Colonic mucosa (tissue), 1 donor: ENCODE results near the gene GZMB.

DNA sequence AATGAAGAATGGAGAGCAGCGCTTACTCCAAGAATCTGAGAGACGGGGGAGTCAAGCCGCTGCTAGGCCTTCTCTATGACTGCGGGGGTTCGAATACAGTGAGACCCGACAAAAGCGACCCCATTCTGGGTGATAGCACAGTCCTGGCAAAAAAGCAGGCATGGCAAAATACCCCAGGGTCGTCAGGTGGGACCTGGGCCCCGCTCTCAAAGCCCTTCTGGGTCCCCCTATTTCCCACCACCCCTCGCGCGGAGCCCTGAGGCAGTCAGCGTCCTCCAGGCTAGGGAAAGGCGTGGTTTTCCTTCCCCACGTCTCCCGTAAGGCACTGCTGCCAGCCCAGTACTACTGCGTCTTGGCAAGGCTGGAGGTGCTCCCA lies 306 bp downstream of the NEDD8 start:
- PRO-cap = no peak

DNA sequence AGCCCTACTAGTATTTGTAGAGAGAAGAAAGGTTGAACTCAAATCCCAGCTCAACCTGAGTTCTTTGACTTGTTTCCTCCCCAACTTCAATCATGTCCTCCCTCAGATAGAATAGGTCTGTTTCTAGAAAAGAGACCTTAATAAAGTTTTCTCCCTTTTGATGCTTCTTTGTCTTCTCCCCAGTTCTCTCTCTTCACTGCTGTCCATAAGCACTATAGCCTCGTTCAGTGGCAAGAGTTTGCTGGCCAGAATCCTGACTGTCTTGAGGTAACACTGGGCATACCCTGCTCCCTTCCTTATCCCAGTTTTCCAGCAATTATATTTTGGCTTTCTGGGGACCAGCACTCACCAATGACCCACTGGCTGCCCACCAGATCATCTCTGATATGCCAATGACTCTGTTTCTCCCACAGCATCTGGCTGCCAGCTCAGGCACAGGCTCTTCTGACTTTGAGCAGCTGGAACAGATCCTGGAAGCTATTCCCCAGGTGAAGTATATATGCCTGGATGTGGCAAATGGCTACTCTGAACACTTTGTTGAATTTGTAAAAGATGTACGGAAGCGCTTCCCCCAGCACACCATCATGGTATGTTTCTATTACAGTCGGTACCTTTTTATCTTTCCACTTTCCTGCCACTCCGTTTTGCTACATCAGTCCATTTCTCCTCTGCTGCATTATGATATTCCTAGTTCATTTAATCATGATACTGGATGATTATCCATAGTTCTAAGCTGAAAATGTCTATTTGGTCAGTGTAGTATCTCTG lies 3.0 kb downstream of the GMPR2 start:
- PRO-cap = no peak

DNA sequence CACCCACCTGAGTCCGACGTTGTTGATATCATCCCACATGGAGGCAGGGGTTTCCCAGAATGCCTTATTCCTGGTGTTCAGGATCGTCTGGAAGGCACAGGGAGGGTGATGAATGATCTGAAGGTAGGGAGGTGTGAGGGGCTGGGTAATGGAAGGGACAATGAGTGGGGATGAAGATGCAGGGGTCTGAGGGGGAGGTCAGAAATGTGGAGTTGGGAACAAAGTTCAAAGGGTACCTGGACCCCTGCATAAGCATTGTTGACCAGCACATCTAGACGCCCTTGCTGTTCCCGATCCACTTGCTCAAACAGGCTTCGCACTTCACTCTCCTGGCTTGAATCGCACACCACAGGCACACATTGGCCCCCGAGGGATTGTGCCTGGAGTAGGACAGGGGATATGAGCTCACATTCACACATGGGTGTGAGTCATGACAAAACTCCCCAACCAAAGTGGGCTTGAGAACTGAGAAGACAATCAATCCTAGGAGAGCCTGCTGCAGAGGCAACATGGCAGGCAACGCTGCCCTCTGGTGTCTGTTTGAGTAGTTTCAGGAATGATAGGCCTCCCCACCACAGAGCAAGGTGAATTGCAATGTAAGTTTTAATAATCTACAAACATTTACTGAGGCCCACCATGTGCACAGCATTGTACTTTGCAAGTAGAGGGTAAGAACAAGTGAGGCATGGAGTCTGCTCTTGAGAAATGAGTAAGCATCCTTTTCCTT lies 2.9 kb downstream of the DHRS1 start:
- PRO-cap = no peak

GRCh38 chr14:24315097-24315777 lies 3.9 kb downstream of the LTB4R start:
- PRO-cap = no peak

GRCh38 chr14:24315778-24316459 lies 4.6 kb downstream of the LTB4R start:
- PRO-cap = no peak

GRCh38 chr14:24375810-24376966 lies 8.2 kb downstream of the NFATC4 start:
- PRO-cap = no peak

DNA sequence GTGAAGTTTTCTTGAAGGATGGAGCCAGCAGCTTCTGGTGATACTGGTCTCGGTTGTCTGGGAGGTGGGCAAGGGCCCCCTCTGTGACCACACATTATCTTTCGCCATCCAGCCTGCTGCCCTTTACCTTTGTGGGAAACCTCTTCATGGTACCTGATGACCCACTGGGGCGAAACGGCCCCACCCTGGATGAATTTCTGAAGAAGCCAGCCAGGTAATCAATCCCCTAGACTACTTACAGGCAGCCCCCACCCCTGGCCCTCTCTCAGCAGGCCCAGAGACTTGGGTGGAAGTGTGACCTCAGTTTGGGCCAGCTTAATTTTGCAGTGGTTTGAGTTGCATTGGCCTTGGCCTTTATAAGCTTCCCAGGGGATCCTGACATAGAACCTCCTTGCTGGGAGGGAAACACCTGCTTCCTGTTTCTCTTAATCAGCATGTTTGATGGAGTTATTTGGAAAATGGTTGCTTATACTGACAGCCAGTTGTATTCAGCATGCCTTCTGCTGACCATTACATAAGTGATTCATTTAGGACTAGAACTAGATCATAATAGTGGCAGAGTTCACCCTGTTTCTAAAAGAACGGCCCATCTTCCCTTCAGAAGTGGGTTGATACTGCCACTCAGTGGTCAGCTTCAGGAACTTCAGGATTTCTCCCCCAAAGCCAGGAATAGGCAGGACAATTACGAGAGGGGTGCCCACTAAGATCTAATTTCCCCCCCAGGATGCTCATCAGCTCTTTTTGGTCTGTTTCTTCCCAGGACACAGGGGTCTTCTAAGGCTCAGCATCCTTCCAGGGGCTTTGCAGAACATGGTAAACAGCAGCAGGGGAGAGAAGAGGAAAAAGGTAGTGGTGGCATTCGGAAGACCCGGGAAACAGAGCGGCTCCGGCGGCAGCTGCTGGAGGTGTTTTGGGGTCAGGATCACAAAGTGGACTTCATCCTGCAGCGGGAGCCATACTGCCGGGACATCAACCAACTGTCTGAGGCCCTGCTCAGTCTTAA lies 6.0 kb downstream of the SDR39U1 start:
- PRO-cap = no peak

DNA sequence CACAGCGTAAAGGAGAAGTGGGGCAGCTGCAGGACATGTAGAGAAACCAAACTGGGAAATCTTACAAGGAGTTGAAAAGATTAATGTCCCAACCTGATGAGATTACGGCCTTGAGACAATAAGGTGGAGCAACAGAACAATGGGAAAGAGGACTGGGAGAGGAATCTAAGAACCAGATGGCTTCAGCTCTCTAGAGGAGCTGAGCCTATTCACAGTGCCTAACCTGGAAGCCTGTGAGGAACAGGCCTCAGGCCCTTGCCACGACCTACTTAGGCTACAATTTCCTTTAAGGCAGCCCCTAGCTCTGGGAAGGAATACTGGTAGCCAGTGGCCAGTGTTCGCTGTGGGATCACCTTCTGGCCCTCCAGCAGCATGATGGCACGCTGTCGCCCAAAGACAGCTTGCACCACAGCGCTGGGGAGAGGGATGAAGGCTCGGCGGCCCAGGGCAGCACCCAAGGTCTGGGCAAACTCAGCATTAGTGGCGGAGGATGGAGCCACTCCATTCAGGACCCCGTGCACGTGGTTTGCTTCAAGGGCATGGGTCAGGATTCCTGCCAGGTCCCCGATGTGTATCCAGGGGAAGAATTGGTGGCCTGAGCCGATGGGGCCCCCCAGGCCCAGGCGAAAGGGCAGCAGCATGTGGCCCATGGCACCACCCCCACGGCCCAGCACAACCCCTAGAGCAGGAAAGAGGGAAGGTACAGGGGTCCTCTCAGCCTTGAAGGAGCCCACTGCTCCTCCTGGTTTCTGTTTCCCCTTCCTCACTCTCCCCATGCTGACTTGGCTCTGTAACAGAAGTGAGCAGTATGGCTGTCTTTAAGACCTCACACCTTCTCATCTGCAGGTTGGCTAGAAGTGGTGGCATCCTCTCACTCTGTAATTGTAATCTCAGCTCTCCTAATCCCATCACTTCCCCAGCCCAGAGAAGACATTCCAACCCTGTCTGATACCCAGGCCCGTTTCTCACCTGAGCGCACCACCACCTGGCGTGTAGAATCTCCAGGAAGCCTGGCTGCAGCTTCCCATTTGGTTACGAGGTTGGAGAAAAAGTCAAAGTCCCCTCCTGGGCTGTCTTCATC lies 2.4 kb downstream of the SDR39U1 start:
- PRO-cap = no peak

GRCh38 chr14:24481512-24482126 lies 26.4 kb downstream of the CMA1 start:
- PRO-cap = no peak

- PRO-cap = no peak
Measured at GRCh38 chr14:24633222-24633661, 748 bp downstream of the GZMB start.

DNA sequence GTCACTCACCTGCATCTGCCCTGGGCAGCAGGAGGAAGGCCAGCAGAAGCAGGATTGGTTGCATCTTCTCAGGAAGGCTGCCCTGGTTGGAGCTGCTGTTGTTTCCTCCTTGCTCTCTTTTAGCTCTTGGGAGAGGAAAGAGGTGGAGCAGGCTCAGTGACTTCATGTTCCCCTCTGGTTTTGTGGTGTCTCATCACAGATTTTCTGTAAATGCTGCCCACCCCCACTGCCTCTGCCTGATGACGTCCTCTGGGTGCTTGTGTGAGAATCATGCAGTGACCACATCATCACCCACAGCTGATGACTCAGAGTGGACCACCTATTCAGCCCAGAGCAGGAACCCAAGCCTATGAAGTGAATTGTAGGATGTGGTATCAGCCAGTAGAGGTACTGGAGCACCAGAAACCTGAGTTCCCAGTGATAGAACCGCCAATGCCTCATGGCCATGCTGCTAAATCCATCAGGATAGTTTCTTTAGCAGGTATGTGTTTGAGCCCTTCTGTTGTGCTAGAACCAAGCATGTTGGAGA lies at the start of gene GZMB:
Gene GZMB, minus strand, starts transcription at position 94 of the 529 bp plus-strand sequence.
- PRO-cap = unidirectional peak, minus-strand start at position 121 of the sequence

GRCh38 chr14:24695095-24695766 lies 61.2 kb upstream of the GZMB start:
- PRO-cap = no peak

- PRO-cap = no peak
Measured at GRCh38 chr14:25032292-25032777, 17.6 kb downstream of the STXBP6 start.

GRCh38 chr14:26538677-26539344 lies 59.0 kb downstream of the NOVA1 start:
- PRO-cap = no peak

GRCh38 chr14:26595234-26595820 lies 2.5 kb downstream of the NOVA1 start:
- PRO-cap = no peak

DNA sequence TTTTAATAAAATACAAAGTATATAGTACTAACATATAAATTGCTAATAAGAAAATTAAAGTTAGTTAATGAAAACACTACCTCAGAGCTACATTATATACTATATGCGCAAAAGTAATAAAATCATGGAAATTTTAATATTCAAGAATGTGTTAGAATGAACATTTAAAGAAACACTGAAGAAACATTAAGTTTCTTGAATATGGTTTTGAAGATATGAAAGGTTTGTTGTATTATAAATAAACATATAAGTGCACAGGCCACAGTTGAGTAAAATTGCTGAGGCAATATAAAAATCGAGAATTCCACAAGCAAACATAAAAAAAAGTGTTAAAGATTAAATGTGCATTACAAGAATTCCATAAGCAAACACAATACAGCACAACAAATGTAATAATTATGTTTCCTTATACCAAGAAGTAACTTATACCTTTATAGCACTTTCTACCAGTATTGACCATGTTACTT lies 262.1 kb upstream of the FOXG1 start:
- PRO-cap = no peak

DNA sequence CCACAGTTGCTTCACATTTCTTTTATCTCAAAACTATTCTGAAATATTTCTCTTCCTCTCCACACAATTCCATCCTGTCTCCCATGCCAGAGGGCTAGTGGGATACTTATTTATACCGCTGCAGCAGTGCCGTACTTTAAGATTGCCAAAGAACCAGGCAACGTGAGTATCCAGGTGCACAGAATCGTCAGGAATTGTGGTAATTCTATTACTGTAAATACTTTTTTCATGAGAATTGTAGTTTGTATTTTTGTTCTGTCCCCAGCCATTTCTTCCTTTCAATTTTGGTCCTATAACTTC lies 188.7 kb upstream of the FOXG1 start:
- PRO-cap = no peak

GRCh38 chr14:30194638-30194982 lies 267.0 kb upstream of the PRKD1 start:
- PRO-cap = no peak

GRCh38 chr14:30270519-30271105 lies 288.3 kb upstream of the G2E3 start:
- PRO-cap = no peak

DNA sequence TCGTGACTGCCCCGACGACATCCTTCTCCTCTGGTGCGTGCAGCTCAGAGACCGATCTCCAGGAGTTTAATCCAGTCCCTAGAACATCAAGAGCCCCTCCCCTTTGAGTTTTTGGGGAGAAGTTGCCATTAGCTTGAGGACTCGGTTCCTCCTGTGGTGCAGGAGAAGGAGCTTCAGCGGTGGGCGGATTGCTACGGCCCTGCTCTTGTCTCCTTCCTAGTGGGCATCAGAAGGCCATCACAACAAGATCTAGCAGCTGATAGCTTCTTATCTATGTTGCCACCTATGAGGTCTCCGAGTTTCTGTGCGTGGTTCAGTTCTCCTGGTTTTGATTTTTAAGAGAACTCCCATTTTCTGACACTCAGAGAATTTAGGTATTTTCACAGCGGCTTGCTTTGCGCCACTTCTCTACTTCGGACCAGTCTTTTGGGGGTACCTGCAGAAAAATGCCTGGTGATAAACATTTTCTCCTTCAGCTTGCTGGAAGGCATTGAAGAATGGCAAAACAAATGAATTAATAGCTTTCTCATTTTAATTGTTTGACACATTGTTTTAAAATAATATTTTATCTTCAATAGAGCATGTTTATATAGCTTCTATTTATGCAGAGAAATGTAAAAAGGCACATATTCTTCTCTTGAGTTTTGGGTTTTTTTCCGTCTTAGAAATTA lies 446 bp downstream of the SCFD1 start:
- PRO-cap = no peak